NB4 (cell line): ENCODE data around the gene RACK1.

DNA sequence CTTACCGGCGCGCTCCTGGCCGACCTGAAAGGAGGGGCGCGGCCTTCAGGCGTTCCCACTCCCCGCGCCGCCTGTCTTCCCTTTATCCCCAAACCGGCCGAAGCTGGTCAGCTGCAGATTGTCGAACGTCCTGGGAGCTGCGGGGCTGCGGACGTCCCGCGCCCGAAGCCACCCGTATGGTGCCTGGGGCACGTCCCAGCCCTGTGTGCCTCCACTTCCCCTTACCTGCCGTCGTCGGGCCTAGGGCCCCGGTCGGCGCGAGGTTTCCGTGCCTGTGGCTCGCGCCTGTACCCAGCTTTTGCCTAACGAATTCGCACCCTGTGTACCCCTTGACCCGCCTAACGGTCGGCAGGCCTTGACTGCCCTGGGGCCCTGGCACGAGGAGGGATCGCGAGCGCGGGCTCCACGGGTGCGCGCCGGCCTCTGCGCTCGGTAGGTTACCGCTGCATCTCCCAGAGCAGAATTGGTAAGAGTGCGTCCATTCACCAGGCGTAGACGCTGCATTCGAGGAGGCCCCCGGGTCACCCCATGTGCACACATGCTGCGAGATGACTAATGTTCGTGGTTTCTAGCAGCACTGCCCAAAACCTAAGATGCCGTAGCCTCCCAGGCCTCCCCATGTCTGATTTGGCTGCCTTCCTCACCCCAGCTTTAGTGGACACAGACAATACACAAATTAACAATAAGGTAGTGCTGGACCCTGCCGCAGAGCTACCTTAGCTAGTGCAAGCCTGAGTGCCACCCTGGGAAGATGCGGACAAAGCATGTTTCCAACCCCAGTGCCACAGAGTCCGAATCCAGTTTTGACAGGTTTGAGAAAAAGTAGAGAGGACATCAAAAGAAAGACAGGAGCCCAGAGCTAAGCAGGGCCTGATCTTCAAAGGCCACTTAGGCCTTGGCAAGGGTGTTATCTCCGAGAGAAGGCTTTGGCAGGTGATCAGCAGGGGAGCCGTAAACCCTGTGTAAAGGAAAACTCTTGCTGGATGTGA is 915 bp upstream of the HNRNPH1 start:
- RRBS: 1% methylated on average over 25 of the region's 62 CpGs

DNA sequence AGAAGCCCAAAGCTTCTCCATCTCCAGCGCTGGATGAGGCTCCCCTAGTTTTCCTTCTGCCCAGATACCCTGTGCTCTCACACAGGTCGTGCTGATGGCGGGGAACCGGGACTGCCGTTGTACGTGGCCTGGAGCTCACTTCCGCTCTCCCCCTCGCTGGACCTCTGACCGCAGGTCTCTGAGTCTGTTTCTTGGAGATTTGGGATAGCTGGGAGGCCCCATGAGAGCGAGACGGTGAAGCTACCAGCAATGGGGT is 11.1 kb upstream of the HNRNPH1 start:
- RRBS: no CpG with 5 or more reads among the region's 11 CpGs

- RRBS: 97% methylated on average over 3 of the region's 23 CpGs
These were observed 1.2 kb upstream of the SQSTM1 start for GRCh38 chr5:179819352-179820022.

GRCh38 chr5:179833331-179834460 is 13.0 kb downstream of the SQSTM1 start:
- RRBS: no CpG with 5 or more reads among the region's 21 CpGs

DNA sequence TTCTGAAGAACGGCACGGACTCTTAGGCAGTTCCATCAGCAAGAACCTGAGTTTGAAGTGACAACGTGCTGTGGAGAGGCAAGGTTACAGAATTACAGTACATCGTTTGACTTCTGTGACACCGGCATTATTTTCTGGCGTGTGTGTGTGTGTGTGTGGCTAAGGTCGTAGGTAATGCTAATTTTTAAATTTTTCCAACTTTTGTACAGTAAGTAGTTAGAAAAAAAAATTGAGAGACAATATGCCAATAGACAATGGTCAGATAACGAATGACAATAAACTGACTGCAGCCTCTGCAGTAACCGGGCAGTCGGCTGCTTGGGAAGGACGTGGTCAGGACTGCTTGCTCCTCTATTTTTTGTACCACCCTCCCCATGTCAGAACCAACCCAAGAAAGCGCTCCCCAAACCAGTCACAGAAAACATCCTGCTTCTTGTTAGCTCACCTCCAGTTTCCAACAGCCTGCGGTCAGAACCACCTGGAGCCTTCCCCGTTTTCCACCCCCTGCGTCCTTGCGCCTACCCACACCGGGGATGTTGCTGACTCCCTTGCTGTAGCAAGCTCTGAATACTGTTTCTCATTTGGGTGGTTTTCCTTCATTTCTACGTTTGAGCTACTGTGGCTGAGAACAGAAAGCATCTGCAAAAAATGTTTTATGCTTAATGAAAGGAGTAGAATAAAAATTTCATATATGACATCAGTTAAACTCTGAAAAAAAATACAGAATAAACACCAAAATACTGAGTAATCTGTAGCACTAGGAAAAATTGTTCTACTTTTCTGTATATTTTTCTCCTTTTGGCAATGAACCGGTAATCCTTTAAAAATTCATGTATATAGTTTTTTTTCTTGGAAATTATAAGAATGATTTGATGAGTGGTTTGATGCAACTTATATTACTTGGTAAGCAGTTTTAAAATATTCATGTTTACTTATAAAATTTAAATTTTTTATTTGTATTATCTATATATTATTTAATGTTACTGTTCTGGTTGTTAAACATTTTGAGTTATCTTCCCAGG is 1.8 kb upstream of the MRNIP start:
- RRBS: no CpG with 5 or more reads among the region's 19 CpGs

GRCh38 chr5:179862046-179862978 is 3.7 kb upstream of the MRNIP start:
- RRBS: no CpG with 5 or more reads among the region's 8 CpGs

DNA sequence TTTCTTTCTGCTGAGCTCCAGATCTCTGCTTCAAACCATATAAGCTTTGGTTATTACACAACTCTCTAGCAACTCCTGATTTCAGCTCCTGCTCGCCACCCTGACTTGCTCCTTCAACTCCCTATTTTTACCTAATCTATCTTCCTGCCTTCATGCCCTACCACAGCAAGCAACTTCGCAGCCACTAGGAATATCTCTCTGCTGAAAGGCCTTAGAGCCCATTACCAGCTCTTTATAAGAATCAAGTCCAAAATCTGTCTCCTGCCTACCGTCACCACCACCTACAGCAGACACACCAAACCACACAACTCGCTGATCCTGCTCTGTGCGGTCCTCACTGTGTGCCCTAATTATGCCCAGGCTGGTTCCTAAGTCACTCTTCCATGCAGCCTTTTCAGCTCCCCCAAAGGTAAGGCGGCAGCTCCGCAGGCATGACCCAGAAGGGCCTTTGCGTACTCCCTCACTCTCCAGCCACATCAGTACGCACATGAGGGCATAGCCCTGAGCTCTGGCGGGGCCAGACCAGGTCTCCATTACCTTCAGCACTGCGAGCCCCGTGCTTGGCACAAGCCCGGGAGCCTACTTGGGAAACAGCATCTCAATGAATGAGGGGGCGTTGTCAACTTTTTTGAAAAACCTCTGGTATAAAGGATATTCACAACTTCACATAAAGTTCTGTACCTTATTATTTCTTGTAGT is 48.8 kb upstream of the TBC1D9B start:
- RRBS: no CpG with 5 or more reads among the region's 14 CpGs

DNA sequence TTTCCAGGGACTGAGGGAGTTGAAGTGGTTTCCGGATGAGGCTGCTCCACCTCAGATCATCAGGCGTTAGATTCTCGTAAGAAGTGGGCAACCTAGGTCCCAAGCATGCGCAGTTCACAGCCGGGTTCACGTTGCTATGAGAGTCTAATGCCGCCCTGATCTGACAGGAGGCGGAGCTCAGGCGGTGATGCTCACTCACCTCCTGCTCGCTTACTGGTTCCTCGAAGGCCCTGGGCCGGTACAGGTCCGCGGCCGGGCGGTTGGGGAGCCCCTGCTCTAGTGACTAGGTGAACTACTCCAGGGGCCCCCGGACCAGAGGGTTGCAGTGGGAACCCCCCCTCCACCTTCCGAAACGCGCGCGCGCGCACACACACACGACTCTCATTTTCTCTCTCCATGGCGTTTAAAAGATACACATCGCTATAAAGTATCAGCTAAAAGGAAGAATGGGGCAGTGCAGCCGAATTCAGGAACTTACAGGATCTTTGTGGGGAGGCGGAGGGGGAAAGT is 1.1 kb upstream of the RNF130 start:
- RRBS: 94% methylated on average over 7 of the region's 29 CpGs

DNA sequence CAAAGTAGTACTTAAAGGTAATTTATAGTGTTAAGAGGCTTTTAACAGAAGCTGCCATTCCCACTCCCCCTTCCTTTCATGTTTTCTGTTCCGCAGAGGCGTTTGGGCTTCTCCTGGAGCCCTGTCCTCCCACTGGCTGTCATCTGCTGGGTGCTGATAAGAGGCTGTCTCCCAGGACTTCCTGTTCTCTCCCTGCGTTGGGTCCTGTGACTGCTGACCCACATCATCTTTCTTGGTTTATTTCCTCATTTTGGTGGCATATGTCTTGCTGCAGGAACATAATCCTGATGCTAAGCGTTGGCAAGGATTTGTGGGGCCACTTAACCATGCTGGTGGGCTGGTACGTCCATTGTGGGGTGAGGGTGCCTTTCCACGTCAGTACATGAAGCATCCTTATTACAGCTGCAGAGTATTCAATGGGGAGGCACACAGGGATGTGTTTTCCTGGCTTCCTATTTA is 22.1 kb upstream of the RNF130 start:
- RRBS: no CpG with 5 or more reads among the region's 6 CpGs

- RRBS: no CpG with 5 or more reads among the region's 9 CpGs
These were observed 9.3 kb upstream of the MAPK9 start for GRCh38 chr5:180300974-180301749.

DNA sequence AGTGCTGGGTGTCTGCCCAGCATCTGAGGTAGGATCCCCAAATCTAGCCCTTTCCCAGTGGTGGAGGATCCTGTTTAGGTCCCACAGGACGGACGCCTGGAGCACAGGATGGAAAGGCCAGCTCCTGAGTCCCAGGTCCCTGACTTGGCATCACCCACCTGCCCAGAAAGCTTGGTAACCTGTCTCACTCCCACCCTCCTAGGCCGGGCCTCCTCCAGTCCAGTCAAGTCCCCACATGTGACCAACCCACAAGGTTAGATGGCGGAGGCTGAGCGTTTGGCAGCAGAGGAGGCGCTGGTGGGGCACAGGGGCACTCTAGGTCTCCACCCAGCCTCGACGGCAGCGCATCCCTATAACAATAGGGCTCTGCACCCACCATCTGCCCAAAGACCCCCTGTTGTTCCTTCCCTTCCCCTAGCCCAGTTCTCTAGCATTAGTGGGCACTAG is 28.2 kb downstream of the GFPT2 start:
- RRBS: no CpG with 5 or more reads among the region's 9 CpGs

DNA sequence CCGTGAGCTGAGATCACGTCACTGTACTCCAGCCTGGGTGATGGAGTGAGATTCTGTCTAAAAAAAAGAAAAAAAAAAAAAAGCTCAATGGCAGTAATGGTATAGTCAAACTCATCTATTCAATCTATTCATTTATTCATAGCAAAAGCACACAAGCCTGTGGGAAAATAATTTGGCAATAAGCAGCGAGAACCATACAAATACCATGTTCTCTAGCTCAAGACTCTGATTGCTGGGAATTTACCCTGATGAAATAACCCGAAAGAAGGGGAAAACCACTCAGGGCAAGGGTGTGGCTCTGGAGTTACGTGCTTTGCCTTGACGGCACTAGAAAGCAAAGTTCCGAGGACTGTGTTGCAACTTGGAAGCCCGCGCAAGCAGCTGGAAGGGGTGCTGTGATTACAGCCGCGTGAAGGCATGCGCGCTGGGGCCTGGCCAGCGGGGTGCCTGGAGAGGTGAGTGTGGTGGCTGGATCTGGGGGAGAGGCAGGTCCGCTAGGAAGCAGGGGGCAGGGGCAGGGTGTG is 52.7 kb upstream of the CNOT6 start:
- RRBS: no CpG with 5 or more reads among the region's 15 CpGs

GRCh38 chr5:180590064-180590783 is 1.1 kb downstream of the SCGB3A1 start:
- RRBS: 17% methylated on average over 20 of the region's 51 CpGs

DNA sequence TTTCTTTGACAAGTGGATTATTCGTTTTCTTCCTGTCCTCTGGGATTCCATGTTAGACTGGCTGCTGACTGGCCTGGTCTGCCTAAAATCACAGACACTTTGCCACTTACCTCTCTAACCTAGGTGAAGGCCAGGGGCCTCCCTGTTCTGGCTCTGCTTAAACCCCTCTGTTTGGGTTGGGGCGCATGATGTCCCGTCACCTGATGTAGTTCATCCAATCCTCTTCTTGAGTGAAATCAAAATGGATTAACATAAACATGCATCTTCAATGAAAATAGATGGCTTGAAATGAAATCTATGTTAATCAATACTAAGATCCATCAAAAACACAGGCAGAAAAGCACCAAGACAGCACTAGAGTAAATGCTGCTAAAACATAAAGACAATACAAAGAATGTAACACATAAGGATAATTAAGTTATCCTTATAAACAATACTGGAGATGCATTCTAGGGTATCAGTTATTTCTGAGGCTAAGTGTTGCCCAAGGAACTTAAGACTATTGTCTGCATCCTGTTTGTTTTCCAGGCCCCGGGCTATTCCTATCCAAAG is 5.0 kb downstream of the ZFP62 start:
- RRBS: no CpG with 5 or more reads among the region's 4 CpGs

GRCh38 chr5:180900090-180900507 is 1.1 kb downstream of the BTNL8 start:
- RRBS: no CpG with 5 or more reads among the region's 6 CpGs

DNA sequence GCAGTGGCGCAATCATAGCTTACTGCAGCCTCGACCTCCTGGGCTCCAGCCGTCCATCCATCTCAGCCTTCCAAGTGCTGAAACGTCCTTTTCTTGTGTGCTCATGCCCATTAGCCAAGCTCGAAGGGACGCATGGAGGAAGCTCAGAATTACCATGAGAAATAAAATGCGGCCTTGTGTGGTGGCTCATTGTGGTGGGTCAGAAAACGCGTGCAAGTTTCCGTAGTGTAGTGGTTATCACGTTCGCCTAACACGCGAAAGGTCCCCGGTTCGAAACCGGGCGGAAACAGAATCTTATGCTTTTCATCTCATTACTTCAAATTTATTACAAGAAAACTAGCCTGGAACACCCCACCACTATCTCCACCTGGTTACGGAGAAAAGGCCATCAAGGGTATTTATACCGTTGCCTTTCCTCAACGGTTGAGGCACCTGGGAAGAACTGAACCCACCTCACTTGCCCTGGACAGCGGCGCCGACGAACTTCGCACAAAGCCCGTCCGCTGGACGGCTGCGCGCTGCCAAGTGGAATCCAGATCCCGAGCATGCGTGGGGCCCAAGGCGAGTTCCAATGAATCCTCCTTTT is 16.6 kb downstream of the OR2V2 start:
- RRBS: no CpG with 5 or more reads among the region's 34 CpGs

DNA sequence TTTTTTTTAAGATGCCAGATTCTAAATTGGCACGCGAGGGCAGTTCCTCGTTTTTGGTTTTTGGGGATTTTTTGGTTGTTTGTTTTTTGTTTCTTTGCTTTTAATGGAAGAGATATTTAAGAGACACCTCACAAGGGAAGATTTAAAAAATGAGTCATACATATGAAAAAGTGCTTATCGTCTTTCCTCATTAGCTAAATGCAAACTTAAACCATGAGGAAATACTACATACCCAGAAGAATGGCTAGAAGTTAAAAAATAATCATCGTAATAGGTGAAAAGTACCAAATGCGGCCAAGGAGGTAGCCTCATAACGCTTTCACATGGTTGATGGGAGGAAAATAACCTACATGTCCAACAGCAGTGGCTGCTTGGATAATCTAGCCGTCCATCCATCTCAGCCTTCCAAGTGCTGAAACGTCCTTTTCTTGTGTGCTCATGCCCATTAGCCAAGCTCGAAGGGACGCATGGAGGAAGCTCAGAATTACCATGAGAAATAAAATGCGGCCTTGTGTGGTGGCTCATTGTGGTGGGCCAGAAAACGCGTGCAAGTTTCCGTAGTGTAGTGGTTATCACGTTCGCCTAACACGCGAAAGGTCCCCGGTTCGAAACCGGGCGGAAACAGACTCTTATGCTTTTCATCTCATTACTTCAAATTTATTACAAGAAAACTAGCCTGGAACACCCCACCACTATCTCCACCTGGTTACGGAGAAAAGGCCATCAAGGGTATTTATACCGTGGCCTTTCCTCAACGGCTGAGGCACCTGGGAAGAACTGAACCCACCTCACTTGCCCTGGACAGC is 21.9 kb downstream of the OR2V2 start:
- RRBS: no CpG with 5 or more reads among the region's 26 CpGs

GRCh38 chr5:181236486-181237618 is 6.9 kb downstream of the RACK1 start:
- RRBS: no CpG with 5 or more reads among the region's 16 CpGs

DNA sequence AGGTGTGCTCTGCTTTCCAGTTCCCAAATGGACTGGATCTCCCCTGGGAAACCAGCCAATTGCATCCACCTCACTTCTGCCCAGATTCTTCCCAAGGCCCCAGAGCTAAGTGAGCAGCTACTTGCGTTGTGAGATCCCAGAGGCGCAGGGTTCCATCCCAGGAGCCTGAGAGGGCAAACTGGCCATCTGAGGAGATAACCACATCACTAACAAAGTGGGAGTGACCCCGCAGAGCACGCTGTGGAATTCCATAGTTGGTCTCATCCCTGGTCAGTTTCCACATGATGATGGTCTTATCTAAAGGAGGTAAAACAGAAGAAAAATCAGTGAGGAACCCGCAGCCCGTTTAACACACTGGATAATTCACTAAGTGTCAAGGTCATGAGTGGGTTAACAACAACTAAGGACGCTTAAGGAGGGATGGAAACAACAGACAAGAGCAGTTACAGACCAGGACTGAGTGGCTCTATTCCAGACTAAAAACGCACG is 1.6 kb downstream of the RACK1 start:
- RRBS: no CpG with 5 or more reads among the region's 9 CpGs

DNA sequence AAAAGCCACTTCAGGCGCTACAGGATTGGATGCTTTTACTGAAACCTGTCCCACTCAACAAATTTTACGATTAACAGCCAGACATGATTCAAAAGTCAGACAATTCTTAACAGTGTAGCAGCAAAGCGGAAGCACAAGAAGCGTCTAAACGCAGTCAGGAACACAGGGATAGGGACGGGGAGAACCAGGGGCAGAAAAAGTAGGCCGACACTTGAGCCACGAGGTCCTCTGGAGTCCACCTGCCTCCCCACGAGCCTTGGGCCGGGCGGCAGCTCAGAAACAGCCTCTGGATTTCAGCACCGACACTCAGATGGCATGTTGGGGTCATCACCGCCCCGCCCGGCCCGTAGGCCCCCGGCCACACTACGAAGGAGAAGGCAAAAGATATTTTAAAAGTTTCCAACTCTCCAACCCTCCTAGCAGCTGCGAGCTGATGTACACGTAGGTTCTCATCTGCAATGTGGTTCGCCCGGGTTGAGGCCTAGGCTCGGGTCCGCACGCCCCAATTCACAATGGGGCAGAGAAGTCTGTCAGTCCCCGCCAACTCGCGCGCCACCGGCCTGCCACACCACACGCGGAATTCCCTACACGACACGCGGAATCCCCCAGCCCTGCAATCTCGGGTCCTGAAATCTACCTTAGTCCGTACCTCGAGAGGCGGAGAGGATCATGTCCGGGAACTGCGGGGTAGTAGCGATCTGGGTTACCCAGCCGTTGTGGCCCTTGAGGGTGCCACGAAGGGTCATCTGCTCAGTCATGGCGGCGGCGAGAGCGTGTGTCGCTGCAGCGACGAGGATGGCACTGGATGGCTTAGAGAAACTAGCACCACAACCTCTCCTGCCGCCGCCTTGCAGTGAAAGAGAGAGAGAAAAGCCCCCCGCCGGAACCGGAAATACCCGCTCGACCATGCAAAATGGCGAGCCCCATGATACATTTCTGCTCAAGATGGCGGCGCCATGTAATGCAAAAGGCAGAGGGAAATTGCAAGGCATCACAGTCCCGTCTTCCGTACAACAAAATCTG is at the start of gene RACK1:
RACK1 (minus strand) TSS at position 864 of the 1,023 bp plus-strand sequence.
- RRBS: under 1% methylated on average over 14 of the region's 63 CpGs